Osteoblast (primary cell): ENCODE measurements around the genes WDR4 and CBS.

DNA sequence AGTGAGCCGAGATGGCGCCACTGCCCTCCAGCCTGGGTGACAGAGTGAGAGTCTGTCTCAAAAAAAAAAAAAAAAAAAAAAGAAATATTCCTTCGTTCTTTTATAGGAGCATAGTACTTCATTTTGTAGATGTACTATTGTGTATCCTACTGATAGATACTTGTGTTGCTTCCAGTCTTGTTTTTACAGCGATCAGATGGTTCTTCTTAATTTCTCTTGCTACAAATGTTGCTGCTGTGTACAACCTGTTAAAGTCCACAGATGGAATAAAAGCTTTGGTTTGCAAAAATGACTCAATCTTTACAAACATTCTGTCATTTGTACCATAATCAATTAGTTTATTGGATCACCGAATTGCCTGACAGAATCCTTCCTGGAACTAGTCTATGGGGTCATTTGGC lies 66.2 kb downstream of the PDE9A start:
- CAGE, long polyA plus RNA = no peak
- RRBS = no CpG with 5 or more reads among the region's 5 CpGs

GRCh38 chr21:42733752-42734830 lies 80.7 kb downstream of the PDE9A start:
- CAGE, long polyA plus RNA = no peak
- RRBS = no CpG with 5 or more reads among the region's 13 CpGs

DNA sequence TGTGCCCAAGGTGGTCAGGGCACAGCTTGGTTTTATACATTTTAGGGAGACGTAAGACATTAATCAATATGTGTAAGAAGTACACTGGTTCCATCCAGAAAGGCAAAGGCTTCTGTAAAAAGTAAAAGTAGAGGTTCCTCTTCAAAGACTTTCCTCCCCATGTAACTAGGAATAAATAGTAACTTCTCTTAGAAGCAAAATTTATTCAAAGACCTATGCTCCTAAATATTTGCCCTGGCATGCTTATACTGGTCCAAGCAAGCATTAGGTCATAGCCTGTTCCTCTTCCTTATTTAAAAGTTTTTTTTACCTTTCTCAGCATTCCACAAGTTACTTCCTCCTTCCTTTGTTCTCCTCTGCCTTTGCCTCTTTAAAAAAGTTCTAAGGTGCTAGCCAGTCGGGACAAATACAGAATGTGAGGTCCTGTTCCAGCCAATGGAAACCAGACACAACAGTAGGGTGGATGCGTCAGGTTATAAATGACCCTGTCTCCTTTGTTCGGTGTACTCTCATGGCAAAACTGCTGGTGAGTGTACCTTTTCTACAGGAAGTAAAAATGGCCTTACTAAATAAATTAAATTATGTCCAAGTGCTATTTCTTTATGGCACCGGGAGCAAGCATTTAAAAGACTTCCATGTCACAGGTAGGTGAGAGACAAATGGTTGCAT lies 66.9 kb downstream of the WDR4 start:
- CAGE, long polyA plus RNA = no peak
- RRBS = no CpG with 5 or more reads among the region's 5 CpGs

DNA sequence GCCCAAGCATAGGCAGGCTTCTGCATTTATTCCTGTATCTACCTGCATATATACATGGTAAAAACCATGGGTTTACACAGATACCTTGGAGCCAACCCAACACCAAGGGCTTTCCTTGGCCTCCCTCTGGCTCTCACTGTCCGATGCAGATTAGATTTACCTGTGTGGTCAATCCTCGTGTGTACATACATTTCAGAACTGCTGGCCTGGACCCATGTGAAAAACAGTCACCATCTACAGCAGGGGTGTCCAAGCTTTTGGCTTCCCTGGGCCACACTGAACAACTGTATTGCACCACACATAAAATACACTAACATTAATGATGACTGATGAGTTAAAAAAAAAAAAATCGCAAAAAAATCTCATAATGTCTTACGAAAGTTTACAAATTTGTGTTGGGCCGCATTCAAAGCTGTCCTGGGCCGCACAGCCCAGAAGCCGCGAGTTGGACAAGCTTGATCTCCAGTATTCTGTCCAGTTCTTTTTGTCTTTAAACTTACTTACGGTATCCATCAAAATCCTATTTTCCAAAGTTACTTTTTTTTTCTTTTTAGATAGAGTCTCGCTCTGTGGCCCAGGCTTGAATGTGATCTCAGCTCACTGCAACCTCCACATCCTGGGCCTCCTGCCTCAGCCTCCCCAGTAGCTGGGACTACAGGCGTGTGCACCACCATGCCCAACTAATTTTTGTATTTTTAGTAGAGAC lies 43.5 kb downstream of the WDR4 start:
- CAGE, long polyA plus RNA = no peak
- RRBS = no CpG with 5 or more reads among the region's 11 CpGs

- CAGE, long polyA plus RNA = no peak
- RRBS = 61% methylated on average over 2 of the region's 19 CpGs
Measured at GRCh38 chr21:42837005-42837699, 42.2 kb downstream of the WDR4 start.

- CAGE, long polyA plus RNA = no peak
- RRBS = no CpG with 5 or more reads among the region's 16 CpGs
Measured at GRCh38 chr21:42864639-42865338, 14.6 kb downstream of the WDR4 start.

- CAGE, long polyA plus RNA = no peak
- RRBS = 1% methylated on average over 32 of the region's 93 CpGs
Measured at GRCh38 chr21:42878729-42879767, at the start of gene WDR4. Gene WDR4 (minus strand): TSS chr21:42879539.

- CAGE, long polyA plus RNA = no peak
- RRBS = no CpG with 5 or more reads among the region's 8 CpGs
Measured at GRCh38 chr21:42892312-42892634, 836 bp upstream of the NDUFV3 start.

GRCh38 chr21:42892635-42893166 lies 408 bp upstream of the NDUFV3 start:
- CAGE, long polyA plus RNA = no peak
- RRBS = 3% methylated on average over 8 of the region's 37 CpGs

GRCh38 chr21:42903633-42904129 lies 10.6 kb downstream of the NDUFV3 start:
- CAGE, long polyA plus RNA = no peak
- RRBS = no CpG with 5 or more reads among the region's 11 CpGs

DNA sequence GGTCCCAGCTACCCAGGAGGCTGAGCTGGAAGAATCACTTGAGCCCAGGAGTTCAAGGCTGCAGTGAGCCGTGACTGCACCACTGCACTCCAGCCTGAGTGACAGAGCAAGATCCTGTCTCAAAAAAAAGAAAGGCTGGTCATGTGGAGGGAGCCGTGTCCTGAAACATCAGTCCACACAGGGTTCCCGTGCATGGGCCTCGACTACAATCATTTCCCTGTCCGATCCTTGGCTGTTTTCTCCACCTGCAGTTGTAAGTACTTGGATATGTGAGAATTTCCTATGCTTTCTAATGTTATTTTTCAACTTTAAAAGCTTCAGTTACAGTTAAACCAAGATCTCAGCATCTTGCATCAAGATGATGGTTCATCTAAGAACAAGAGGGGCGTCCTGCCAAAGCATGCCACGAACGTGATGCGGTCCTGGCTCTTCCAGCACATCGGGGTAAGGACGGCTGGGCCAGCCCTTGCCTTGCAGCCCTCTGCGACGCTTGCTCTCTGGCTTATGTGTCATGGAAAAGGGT lies 46.7 kb downstream of the PKNOX1 start:
- CAGE, long polyA plus RNA = no peak
- RRBS = no CpG with 5 or more reads among the region's 13 CpGs

GRCh38 chr21:43031108-43031828 lies 44.4 kb downstream of the CBS start:
- CAGE, long polyA plus RNA = no peak
- RRBS = no CpG with 5 or more reads among the region's 14 CpGs

DNA sequence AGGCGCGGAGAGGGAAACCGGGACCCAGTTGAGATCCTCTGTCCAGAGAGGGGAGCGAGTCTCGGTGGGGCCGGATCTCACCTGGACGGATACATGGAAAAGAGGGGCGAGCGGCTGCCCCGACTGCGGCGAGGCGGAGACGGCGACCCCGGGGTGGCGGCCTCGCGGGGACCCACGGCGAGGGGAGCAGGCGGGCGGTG lies at the start of gene CBS:
Gene CBS (minus strand): TSS at position 147 of the 200 bp plus-strand sequence.
- CAGE, long polyA plus RNA = no peak
- RRBS = 2% methylated on average over 20 of the region's 23 CpGs

DNA sequence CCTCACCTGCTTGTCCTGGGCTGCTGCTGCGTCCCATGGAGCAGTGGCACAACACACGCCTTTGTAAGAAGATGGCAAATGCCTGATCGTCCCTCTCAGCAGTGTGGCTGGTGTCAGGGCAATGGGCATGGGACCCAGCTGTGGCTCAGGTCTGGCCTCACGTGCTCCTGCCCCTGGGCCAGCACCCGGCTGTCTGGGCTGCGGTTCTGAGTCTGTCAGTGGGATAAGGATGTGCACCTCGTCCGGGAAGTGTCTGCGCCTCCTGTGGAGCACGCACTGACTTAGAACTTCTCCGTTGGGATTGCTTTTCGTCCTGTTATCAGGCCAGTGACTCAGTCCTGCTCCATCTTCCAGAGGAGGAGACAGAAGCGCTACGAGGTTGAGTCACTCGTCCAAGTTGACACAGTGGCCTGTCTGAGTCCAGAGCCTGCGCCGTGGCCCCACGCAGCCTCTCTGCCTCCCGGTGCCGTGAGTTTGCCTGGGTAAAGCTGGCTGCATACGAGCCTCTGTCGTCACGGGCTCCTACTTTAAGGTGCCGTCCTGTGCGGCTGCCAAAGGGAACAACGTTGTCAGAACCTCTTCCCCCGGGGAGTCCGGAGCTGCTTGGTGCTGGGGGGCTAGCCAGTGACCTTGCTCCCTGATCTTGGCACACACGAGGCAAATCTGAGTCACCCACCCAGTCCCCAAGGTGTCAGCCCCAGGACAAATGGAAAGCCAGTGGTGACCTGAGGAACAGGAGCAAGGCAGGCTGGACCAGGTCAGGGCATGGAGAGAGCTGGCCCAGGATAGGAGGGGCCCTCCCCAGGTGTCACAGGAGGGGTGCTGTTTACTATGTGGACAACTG lies 41.2 kb downstream of the CRYAA start:
- CAGE, long polyA plus RNA = no peak
- RRBS = 69% methylated on average over 7 of the region's 29 CpGs

DNA sequence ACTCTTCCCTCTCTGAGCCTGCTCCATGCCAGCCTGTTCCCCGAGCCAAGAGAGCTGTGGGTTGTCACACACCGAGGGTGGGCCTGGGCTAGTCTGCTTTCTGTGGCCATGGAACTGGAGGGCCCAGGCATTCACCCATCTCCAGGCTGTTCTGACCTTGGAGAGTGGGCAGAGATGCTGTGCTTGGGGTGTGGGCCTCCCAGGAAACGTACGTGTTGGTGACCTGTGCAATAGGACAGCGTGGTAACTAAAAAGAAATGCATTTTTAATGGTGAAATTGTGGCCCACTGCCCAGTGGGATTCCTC lies 41.9 kb downstream of the CRYAA start:
- CAGE, long polyA plus RNA = no peak
- RRBS = no CpG with 5 or more reads among the region's 5 CpGs

GRCh38 chr21:43311175-43311888 lies 115.6 kb downstream of the SIK1 start:
- CAGE, long polyA plus RNA = no peak
- RRBS = no CpG with 5 or more reads among the region's 9 CpGs

GRCh38 chr21:43639627-43640209 lies 19.6 kb downstream of the HSF2BP start:
- CAGE, long polyA plus RNA = no peak
- RRBS = no CpG with 5 or more reads among the region's 4 CpGs

DNA sequence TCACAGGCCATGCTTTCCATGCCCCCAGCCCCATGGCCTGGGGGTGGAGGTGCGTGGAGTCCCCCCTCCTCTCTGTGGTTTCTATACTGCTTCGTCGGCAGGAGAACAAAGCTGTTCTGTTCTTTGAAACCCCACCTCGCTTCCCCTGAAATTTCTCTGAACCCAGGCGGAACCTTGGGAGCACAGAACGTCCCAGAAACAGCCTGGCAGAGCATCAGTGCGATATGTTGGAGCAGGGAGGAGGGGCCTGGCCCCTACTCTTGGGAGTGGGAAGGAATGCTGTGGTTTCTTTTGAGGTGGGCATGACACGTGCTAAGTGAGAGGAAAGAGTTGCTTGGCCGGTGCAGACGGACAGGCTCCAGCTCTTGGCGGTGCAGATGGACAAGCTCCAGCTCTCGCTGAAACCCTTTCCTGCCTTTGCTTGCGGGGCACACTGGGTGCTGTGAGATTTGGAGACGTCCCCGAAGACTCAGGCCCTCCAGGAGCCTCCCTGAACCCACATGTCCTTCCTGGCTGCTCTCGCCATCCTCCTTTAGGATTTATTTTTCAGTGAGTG lies 15.9 kb downstream of the PDXK start:
- CAGE, long polyA plus RNA = no peak
- RRBS = no CpG with 5 or more reads among the region's 16 CpGs

DNA sequence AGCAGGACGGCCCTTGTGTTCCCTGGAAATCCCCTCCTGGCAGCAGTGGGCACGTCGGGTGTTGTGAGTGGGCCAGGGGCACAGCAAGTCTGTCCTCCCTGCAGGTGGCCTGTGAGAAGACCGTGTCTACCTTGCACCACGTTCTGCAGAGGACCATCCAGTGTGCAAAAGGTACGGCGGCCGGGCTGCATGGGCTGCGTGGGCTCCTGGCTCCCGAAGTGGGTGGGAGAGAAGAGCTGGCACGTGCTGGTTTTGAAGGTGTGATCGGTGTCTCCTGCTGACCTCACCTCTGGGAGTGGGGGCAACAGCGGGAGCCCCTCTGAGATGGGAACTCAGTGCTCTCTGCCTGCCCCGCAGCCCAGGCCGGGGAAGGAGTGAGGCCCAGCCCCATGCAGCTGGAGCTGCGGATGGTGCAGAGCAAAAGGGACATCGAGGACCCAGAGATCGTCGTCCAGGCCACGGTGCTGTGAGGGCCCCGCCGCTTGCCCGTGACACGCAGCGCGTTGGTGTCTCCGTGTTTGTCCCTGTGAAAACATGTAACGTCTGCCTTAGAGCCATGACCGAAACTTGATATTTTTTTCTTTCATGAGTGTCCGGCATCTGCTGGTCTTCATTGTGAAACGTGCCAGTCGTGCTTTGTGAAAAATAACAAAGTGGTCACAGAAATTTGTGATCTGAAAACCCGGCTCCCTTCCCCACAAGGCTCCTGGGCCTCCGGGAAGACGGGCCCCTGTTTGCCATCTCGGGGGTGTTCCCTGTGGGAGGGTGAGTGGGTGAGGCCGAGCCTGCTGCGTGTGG lies 20.3 kb downstream of the CSTB start:
- CAGE, long polyA plus RNA = no peak
- RRBS = 88% methylated on average over 3 of the region's 38 CpGs

DNA sequence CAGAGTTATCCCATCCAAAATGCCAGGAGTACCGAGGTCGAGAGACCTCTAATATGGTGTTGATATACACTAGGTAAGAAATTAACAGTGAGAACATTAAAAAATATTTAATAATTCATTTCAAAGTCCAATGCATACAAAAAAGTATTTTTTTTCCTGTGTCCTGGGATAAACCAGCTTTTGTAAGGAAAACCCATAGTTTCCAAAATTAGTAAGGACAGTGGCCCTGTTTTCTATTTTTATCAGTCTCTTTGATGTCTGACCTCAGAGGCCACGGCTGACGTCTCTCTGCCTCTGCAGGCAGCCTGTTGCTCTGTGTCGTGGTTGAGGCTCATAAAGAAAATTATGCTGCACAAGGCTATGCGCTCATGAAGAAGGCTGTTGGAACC lies 48.8 kb downstream of the AGPAT3 start:
- CAGE, long polyA plus RNA = no peak
- RRBS = no CpG with 5 or more reads among the region's 6 CpGs